Lung (tissue), 4 donors: ENCODE data around the genes PRR20G and ABTB1.

GRCh38 chr3:127287815-127288386 lies at the start of gene PRR20G:
Gene PRR20G (minus strand): TSS chr3:127288046.
- PRO-cap: no peak
- RAMPAGE, long total RNA: no peak
- RRBS: no CpG with 5 or more reads among the region's 21 CpGs

DNA sequence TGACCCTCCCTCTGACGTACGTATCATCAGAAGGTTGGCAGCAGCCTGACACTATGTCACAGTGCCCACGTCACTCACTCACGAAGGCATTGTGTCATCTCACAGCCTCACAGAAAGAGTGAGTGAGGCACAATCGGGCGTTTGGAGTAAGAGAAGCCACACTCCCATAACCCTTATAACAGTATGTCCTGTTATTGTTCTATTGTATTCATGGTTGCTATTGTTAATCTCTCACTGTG lies 65.0 kb downstream of the TPRA1 start:
- PRO-cap: no peak
- RAMPAGE, long total RNA: no peak
- RRBS: no CpG with 5 or more reads among the region's 6 CpGs

GRCh38 chr3:127576600-127577283 lies 13.8 kb downstream of the TPRA1 start:
- PRO-cap: no peak
- RAMPAGE, long total RNA: no peak
- RRBS: no CpG with 5 or more reads among the region's 17 CpGs

DNA sequence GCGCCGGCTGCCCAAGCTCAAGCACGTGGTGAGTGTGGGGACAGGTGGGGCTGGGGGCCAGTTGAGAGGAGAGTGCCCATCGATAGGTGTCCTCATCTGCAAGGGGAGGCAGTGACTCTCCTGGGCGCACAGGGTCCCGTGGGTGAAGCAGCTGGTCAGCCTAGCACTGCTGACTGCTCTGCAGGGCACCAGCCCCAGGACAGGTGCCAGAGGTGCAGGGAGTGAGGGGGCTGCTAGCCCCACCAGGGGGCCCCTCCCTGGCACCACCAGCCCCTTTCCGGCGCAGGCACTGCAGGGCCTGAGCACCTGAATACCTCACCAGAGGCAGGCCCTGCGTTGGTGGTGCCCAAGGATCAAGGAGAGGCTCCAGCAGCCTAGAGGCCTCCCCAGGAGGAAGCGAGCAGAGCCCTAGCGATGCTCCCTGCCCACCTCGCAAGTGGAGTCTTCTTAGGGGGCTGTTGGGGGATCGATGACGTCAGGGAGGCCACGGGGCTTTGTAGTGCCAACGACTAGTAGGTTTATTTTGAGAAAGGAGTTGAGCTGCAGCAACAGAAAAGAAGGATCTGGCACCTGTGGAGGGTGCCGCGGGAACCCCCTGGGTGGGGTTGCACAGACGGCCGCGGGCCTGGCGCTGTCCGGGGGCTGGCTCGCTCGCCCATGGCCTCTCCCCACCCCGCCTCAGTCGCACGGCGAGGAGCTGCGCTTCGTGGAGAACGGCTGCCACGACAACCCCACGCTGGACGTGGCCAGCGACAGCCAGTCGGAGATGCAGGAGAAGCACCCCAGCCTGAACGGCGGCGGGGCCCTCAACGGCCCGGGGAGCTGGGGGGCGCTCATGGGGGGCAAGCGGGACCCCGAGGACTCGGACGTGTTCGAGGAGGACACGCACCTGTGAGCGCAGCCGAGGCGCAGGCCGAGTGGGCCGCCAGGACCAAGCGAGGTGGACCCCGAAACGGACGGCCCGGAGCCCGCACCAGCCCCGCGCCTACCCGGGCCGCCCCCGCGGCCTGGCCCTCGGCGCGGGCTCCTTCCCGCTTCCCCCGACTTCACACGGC lies 839 bp upstream of the ABTB1 start:
- PRO-cap: no peak
- RAMPAGE, long total RNA: no peak
- RRBS: no CpG with 5 or more reads among the region's 72 CpGs

- PRO-cap: bidirectional peak, plus-strand start at chr3:127672962, minus-strand start at chr3:127672807
- RAMPAGE, long total RNA: no peak
- RRBS: 2% methylated on average over 66 of the region's 109 CpGs
These were observed at the start of gene ABTB1 for GRCh38 chr3:127672641-127673695. Gene ABTB1 (plus strand): TSS chr3:127672952.

GRCh38 chr3:127701318-127701540 lies 28.5 kb downstream of the ABTB1 start:
- PRO-cap: no peak
- RAMPAGE, long total RNA: no peak
- RRBS: no CpG with 5 or more reads among the region's 4 CpGs

DNA sequence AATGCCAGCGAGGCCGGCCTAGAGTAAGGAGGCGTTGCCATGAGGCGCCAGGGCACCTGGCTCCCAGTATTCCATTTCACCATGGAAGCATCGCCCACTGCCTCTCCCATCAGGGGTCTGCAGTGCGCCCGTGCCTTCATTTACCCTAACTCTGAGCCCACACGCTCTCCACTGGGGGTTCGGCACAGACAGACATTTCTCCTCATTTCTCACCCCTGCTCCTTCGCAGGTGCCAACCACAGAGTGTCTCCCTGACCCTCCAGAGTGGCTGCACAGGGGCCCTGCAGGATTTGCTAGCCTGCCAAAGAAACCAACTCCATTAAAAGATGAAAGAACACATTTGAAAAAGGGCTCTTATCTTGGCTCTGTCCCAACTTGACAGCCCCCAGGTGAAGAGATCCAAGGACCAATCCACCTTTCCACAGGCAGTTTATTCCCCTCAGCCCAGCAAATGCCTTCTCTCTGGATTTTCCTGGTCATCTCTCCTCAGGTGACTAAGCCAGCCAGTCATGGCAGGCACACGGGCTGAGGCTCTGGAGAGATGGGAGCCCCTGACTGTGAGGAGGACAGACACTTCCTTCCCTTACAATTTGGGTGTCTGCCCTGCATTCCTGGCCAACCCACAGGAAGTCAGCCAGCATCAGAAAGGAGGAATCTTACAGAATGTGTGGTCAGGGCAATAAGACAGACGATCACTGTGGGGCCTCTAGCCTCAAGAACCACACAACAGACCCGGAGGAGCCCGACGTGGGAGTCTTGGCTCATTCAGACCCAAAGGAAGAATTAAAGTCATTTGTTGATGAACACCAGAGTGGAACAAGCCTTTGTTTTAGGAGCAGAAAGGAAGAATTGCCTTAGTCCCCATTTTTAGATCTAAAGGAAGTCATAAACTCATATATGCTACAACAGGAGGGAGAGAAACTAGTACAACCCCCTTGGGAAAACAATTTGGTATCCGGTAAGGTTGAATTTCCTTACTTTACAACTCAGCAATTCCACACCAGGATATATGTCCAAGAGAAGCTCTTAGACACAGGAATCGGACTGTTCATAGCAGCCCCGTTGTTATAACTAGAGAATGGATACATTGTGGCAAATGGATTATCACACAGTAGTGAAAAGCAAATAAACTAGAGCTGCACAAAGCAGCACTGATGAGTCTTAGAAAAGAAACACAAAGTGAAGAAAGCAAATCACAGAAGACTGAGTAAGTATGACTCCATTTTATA lies 62.0 kb downstream of the ABTB1 start:
- PRO-cap: no peak
- RAMPAGE, long total RNA: no peak
- RRBS: no CpG with 5 or more reads among the region's 18 CpGs

DNA sequence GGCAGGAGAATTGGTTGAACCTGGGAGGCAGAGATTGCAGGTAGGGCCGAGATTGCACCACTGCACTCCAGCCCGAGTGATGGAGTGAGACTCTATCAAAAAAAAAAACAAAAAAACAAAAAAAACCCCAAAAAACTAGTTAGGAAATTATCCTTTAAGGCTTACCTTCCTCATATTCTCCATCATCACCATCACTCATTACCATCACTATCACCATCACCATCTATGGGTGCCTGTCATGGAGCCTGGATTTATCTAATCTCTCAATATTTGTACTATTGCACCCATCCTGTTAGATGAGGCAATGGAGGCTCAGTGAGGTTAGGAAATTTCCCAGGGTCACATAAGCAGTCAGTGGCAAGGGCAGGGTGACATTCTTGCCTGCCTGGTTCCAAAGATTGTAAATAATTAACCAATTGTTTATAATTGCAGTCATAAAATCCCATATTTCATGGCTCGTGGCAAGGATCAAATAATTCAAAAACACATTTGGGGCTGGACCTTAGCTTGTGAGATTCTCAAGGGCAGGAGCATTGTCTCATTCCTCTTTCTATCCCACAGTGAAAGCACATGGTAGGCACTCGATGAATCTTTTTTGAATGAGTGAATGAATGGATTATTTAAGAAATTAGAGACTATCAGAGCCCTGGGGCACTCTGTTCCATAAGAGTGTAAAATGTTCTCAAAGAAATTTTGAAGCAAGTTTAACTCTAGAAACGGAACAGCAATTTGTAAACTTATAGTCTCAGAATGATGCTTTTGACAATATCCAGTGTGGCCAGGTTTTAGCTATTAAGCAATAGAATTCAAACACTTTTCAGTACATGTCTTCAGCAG lies 55.1 kb downstream of the MGLL start:
- PRO-cap: no peak
- RAMPAGE, long total RNA: no peak
- RRBS: no CpG with 5 or more reads among the region's 5 CpGs

DNA sequence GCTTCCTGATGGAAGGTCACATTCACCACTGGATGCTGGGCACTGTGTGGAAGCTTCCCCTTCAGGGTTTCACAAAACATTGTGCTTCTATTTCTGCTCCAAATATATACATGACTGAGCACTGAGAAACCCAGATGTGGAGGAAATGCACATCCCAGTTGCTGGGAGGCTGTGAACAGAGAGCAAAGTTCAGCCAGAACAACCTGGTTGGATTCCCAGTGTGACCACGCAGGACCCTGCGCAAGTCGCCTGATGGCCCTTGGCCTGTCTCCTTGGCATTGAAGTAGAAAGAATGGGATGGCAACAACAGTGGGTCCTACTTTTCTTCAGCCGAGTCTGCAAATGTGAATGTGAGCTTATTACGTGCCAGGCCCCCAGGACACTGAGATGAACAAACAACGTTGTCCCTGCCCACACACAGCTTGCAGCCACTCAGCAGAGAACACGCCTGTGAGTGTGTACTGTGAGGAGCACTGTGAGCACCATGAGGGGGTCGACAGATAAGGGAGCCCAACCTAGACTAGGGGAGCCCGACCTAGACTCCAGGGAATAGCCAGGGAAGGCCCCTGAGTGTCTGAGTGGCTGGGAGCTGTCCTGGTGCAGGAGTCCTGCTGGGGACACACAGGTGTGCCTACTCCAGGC lies 36.8 kb downstream of the MGLL start:
- PRO-cap: no peak
- RAMPAGE, long total RNA: no peak
- RRBS: no CpG with 5 or more reads among the region's 9 CpGs

- PRO-cap: no peak
- RAMPAGE, long total RNA: no peak
- RRBS: no CpG with 5 or more reads among the region's 7 CpGs
These were observed 9.0 kb downstream of the MGLL start for GRCh38 chr3:127813090-127813897.

DNA sequence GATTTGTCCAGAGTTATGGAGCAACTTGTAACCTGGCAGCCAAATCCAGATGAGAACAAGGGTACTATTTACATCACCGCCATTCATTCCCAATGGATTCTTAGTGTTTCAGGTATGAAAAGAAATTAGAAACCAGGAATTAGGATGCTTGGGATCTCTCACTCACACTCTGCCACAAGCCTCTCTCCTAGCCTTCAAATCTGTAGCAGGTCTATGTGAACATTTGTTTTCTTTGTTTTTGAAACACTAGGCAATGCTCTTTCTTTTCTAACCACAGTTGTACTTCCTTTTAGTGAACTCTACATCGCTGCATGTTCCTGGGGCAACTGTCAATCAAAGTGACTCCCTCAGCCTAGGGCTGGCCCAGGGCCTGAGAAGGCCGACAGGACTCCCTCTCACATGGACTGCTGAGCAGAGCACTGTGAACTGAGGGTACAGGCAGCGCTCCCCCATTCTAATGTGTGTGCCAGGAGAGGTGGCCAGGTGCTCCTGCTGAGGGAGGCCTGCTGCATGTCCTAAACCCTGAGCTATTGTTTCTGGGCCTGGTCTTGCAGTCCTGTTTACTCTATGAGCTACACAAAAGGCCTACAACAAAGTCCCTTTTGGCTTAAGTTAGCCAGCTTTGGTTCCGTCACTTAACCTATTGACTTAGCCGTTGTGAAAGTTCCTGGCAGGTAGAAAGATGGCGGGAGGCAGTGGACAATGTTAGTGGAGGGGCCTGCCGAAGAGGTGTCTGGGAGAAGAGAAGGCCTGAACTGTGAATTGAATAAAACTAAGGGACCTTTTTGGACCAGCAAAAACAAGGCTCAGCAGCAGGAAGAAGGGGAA lies 14.2 kb upstream of the MGLL start:
- PRO-cap: no peak
- RAMPAGE, long total RNA: no peak
- RRBS: no CpG with 5 or more reads among the region's 8 CpGs

GRCh38 chr3:128006164-128007651 lies 45.5 kb upstream of the SEC61A1 start:
- PRO-cap: no peak
- RAMPAGE, long total RNA: no peak
- RRBS: 46% methylated on average over 17 of the region's 41 CpGs

DNA sequence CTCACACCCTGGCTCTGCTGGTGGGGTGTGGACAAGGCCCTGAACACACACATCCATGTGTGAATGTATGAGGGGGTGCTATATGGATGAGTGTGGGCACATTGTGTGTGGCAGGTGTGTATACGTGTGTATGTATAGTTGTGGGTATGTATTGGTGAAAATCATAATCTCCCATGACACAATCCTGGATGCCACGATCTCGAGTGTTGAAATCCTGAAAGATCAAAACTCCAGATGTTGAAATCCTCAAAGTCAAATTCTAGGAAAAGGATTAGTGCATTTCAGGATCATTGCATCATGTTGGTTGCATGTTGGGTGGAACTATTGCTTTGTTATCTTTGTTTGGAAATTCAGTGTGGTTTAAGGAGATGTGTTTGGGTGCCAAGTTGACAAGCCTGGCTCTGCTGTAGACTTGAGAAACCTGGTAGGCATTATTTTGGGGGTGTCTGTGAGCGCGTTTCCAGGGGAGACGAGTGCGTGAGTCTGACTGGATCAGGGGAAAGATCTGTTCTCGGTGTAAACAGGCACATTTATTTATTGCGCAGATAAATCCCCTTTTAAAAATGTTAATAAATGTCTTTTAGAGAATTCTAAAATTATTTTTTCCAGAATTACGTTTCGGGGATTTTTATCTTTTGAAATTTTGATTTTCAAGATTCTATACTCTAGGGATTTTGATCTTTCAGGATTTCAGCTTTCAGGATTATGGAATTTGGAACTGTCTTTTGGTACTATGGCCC lies 41.9 kb upstream of the SEC61A1 start:
- PRO-cap: no peak
- RAMPAGE, long total RNA: no peak
- RRBS: no CpG with 5 or more reads among the region's 11 CpGs

- PRO-cap: no peak
- RAMPAGE, long total RNA: no peak
- RRBS: 5% methylated on average over 2 of the region's 6 CpGs
These were observed 827 bp downstream of the SEC61A1 start for GRCh38 chr3:128053092-128053435.

GRCh38 chr3:128076643-128077547 lies 24.7 kb downstream of the SEC61A1 start:
- PRO-cap: no peak
- RAMPAGE, long total RNA: no peak
- RRBS: 3% methylated on average over 3 of the region's 84 CpGs

- PRO-cap: no peak
- RAMPAGE, long total RNA: no peak
- RRBS: no CpG with 5 or more reads among the region's 7 CpGs
These were observed 25.5 kb downstream of the RUVBL1 start for GRCh38 chr3:128097938-128098651.

- PRO-cap: no peak
- RAMPAGE, long total RNA: no peak
- RRBS: no CpG with 5 or more reads among the region's 1 CpG
These were observed 140.7 kb downstream of the EEFSEC start for GRCh38 chr3:128293820-128294453.

DNA sequence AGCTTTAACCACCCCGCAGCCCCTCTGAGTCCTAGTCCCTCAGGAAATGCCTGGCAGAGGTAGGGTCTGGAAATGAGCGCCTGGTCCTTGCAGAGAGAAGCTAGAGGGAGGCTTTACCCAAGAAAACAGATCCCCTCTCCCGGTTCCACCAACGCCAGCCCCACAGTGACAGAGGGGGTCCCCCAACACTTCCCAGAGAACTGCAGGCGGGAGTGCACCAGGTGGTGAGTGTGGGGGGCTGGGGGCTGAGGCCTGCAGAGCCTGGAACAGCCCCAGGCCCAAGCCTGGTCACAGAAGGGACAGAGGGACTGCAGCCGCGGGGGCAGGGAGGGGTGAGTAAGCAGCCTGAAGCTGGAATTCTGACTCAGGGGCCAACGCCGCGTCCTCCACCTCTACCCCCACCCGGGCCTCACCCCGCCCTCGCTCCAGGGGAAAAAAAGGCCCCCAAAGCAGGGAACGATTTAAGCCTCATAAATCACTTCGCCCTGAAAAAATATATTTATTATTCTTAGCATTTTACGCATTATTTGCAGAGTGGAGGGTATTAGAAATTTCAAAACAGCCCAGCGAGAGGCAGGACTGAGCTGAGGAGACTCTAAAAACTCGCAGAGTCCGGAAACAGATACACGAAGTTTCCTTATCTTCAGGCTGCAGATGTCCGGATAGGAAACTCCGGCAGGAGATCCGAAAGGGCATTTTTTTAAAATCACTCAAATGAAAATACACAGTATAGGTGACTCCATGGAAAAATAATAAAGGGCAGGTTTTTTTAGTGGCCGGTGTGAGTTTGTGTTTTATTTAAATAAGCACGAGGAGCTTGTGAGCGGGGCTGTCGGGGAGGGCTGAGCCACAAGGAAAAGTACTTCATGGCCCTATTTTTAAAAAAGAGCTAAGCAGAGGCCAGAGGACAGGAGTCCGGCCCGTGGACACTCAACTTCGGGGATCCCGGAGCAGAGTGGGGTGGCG lies 10.0 kb downstream of the GATA2 start:
- PRO-cap: no peak
- RAMPAGE, long total RNA: no peak
- RRBS: 7% methylated on average over 5 of the region's 32 CpGs

DNA sequence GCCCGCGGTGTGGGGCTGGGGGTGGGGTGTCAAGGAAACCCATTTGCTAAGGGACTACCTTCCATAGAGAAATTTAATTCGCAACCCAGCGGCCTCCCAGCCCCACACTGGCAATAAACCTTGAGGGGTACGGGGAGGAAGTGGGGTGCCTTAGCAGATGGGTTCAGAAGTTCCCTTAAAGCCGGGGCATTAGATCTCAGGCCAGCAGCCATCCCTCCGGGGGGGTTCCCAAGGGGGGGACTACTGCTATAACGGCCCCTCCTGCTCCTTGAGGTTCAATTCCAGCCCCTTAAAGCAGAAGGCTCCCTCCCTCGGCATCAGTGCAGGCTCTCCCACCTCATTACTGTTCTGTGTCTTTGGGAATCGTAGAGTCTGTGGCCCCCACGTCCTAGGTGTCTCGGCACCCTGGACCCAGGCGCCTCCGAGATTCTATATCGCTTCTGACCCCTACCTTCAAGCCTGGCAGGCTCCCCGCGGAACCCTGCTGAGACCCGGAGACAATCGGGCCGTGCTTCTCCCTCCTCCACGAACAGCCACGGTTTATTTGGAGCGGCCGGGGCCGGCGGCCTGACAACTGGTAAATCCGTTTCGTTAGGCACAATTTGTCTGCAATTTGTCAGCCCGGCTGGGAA lies 1.6 kb downstream of the GATA2 start:
- PRO-cap: no peak
- RAMPAGE, long total RNA: no peak
- RRBS: 13% methylated on average over 12 of the region's 29 CpGs

DNA sequence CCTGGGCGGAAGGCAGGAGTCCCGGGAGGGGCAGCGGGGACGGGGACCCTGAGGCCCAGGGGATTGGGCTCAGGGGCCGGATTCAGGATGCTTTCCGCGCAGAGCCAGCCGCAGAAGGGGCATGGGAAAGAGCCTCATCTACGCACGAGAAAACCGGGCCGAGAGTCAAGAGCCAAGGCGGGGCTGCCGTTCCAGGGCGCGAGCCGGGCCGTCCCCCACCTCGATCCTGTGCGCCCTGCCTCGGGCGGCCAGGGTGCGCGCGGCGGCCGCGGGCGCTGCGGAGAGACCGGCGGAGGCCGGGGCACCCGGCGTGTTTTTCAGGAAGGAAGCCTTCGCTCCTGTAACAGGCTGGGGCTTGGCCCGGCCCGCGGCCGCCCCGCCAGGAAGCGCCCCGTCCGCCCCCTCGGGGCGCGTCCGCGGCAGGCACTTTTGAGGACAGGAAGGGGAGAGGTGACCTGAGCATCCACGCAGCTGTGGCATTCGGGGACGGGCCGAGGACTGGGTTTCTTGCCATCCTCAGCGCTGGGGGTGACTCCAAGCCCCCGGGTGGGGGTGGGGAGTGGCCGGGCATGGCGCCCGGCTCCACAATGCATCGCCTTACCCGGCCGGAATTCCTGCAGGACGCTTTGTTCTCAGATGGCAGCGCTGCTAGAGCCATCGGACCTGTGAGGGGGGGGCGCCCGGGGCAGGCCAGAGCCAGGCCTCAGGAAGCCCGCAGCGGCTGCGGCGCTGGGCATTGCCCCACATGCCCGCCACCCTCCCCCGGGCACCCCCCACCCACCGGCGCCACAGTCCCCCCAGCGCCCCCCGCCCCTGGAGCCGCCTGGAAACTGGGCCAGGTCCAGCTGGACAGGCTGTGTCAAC lies 62.4 kb upstream of the GATA2 start:
- PRO-cap: no peak
- RAMPAGE, long total RNA: no peak
- RRBS: 4% methylated on average over 41 of the region's 77 CpGs